H4 (cell line): Measurements from ENCODE around the gene ZDHHC11B.

DNA sequence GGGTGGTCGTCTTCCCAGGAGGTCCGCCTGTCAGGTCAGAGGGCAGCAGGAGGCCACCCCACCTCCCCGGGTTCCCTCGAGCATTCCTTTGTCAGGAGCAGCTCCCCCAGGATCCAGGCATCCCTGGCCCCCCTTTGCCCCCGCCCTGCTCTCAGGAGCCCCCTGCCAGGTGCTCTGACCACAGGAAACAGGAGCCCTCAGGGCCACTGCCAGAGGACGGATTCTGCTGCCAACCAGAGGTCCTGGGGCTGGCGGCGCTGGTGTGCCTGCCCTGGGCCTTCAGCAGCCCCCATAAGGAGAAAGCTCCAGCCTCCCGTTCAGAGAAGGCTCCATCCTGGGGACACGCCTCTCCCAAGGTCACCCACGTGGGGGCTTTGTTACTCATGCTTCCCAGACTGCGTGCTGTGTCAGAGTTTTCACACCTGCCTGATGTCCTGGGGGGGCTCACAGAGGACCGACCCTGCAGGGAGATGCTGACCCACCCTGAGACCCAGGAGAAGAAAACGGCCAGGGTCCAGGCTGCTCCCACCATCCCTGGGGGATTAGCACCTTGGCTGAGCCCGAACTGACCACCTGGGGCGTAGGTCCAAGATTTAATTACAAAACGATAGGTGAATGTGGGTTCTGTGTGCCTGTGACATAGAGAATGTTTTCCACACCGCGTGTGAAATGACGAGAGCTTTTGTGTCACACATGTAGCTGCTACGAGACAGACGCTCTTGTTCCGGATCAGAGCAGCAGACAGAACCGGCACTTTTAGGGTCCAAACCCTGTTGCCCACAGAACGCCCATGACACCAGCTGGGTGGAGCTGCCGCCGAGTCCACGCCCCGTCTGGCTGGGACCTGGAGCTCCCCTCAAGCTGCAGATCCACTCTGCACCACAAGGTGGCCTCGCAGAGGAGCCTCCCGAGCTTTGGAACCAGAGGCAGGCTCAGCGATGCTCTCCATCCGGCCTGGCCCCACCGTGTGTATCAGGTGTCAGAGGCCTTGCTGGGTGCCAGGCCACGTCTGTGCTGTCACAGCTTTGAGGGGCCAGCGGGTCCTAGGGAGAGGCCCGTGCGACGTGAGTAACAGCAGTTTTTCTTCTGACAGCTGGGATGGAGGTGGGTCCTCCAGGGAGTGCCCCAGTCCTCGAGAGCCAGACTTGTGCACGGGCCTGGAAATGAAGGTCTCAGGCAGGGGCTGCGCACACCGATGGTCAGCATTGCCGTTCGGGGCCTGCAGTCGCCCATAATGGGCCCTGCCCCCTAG, 3.0 kb upstream of the LRRC14B start:
- RAMPAGE, long total RNA = no peak

DNA sequence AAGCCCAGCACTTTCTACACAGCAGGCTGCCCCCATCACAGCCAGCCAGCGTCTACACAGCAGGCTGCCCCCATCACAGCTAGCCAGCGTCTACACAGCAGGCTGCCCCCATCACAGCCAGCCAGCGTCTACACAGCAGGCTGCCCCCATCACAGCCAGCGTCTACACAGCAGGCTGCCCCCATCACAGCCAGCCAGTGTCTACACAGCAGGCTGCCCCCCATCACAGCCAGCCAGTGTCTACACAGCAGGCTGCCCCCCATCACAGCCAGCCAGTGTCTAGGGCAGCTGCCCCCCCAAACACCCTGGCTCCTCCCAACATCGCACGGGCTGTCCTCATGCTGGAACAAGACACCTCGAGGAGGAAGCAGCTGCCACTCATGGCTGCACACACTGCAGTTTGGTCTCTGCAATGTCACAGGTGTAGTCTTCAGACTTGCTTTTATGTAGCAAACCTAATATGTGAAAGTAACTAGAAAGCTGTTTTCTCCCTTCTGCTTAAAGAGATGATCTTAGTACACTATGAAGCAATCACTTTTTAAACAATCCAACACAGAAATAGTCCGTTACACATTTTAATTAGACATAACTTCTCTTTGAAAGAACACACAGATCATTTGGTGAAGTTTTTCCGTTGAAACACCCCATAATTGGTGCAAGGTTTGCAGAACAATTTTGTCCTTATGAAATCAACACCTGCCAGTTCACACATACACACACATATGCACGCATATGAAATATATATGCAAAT, 9.7 kb downstream of the LRRC14B start:
- RAMPAGE, long total RNA = no peak

GRCh38 chr5:292790-293471, 21.5 kb downstream of the PDCD6 start:
- RAMPAGE, long total RNA = no peak

- RAMPAGE, long total RNA = no peak
Observed at GRCh38 chr5:322389-323029, 995 bp downstream of the AHRR start.

DNA sequence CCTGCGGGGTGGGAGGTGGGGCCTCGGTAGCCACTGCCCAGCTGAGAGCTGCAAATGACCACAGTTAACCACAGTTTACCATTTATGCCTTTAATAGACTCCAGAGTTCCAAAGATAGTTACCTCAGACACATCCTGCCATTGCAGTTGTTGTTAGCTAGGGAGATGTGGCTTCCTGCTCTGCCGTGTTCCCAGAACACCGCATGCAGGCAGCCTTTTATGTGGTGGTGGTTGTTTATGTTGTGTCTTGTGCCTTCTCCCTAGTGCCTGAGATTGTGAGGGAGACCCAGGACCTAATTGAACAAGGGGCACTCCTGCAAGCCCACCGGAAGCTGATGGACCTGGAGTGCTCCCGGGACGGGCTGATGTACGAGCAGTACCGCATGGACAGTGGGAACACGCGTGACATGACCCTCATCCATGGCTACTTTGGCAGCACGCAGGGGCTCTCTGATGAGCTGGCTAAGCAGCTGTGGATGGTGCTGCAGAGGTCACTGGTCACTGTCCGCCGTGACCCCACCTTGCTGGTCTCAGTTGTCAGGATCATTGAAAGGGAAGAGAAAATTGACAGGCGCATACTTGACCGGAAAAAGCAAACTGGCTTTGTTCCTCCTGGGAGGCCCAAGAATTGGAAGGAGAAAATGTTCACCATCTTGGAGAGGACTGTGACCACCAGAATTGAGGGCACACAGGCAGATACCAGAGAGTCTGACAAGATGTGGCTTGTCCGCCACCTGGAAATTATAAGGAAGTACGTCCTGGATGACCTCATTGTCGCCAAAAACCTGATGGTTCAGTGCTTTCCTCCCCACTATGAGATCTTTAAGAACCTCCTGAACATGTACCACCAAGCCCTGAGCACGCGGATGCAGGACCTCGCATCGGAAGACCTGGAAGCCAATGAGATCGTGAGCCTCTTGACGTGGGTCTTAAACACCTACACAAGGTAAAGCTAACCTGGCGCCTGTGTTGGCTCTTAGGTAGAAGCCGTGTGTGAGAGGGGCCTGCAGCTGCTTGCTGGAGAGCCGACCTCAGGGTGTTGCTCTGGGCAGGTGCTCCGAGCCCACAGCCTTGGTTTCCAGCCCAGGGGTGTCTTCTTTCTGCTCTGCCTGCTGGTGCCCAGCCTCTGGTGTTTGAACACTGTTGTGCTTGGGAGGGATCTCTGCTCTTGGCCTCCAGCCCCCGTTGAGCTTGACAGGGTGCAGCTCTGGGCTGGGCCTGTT, 10.5 kb downstream of the EXOC3 start:
- RAMPAGE, long total RNA = no peak

DNA sequence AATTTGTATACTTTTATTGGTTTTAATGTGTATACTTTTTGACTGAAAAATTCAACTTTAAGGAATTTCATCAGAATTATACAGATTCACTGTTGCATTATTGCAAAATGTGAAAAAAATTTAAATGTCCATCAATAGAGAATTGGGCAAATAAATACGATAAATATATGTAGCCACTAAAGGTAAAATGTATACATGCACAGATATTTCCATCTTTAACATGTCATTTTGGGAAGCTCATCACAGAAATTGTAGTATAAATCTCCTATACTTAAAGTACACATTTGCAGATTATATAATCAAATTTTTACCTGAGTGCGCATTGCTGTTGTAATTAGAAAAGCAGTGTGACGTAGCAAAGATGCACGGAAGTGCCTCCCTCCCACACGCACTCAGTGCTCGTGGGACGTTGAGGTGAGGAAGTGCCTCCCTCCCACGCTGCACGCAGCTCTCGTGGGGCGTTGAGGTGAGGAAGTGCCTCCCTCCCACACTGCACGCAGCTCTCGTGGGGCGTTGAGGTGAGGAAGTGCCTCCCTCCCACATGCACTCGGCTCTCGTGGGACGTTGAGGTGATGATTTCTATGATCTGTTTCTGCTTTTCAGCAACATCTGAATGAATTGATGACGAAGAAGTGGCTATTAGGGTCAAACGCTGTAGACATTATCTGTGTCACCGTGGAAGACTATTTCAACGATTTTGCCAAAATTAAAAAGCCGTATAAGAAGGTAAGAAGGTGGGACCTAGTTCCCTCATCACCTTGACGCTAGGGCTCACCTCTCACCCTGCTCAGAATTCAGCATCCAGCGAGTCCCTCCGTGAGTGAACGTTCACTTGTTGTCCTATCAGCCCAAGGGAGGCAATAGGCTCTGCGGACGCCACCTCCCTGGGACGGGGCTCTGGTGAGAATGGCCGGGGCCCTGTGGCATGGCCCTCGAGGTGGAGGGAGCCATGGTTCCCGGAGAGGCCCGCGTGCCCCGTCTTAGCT, 21.0 kb downstream of the EXOC3 start:
- RAMPAGE, long total RNA = no peak

- RAMPAGE, long total RNA = no peak
Observed at GRCh38 chr5:477027-477582, 34.1 kb downstream of the EXOC3 start.

- RAMPAGE, long total RNA = no peak
Observed at GRCh38 chr5:601023-601580, 11.0 kb upstream of the CEP72 start.

DNA sequence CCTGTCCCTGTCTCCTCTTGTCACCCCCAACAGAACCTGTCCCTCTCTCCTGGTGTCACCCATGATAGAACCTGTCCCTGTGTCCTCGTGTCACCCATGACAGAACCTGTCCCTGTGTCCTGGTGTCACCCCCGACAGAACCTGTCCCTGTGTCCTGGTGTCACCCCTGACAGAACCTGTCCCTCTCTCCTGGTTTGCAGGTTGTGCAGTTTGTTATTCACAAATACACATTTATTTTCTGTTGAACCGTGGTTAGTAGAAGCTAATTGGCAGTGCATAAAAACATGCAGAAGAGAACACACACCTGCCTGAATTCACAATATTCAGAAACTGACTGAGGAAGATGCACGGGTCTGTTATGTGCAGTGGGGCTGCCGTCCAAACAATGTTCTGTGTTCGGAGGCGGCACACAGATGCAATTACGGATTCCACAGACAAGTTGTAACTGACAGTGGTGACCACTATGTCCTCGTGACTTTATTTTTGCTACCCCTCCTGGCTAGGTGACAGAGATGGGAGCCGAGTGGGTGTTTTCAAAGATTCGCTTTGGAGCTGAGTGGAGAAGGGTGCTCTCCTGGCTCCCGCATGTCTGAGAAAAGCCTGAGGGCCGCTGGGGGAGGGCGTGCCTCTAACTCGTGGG, 31.7 kb downstream of the TPPP start:
- RAMPAGE, long total RNA = no peak

DNA sequence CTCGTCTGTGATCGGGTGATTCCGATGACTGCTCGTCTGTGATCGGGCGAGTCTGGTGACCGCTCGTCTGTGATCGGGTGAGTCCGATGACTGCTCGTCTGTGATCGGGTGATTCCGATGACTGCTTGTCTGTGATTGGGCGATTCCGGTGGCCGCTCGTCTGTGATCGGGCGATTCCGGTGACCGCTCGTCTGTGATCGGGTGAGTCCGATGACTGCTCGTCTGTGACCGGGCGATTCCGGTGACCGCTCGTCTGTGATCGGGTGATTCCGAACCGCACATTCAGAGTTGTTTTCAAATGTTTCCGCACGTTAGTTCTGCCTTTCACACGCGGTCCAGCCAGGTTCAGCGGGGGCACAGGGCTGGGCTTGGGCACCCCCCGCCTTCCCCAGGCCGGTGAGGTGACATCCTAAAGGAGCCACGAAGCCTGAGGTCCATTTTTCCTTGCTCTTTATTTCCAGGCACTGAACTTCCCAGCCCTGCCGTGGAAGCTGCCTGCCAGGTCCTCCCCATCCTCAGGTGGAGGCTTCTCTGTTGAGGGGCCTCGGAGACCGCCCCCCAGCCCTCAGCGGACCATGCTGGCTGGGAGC, 30.1 kb downstream of the TPPP start:
- RAMPAGE, long total RNA = no peak

DNA sequence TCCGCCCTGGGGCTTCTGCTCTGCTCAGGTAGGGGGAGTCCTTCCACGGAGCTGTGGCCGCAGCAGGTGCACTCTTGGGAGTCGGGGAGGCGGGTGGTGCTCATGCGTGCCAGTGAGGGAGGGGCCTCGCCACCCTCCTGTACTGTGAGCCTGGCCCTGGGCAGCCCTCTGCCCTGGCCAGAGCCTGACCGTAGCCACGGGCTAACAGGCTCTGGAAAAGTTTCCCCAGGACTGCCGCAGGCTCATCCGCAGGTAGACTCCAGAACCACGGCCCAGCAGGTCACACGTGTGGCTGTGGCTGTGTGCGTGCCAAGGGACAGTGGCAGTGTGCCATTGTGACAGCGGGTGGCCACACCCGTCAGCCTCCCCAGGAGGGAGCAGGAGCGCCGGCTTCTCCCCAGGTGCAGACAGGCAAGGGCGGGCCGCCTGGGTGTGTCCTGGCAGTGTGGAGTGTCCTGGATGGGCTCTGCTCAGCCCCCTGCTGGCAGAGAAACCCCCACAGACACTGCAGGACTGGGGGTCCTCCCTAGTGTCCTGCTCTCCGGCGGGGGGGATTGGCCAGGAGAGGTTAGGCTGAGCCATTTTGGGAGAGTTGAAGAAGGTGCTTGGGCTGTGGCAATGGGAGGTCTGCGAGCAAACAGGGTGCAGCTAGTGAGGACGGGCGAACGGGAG, 29.5 kb downstream of the TPPP start:
- RAMPAGE, long total RNA = no peak

DNA sequence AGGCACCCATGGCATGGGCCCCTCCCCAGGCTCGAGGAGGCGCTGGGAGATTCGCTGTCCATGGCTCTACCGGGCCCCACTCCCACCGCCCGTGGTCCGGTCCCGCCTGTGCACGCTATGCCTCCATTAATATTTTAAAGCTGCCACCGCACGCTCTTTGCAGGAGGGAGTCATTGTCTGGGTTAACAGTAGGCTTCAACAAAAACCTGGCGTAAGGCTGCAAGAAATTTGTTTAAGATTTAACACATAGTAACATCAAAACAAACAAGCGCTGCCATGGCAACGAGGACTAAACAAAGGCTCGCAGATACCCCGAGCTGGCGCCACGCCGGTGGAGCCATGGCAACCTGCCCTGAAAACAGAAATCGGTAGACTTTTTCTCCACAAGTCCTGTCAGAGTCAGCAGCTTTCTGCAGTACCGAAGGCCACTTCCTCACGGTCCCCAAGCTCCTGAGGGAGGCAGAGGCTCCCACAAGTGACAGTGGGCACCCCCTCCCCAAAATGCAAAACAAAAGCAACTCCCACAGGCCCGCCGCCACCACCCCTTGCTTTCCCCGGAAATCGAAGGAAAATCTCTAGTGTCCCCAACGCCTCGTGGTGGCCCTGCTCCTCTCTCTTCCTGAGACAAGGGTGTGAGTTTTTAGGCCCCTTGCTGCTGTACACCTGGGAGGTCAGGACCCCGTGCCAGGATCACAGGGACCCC, 20.4 kb downstream of the TPPP start:
- RAMPAGE, long total RNA = no peak

DNA sequence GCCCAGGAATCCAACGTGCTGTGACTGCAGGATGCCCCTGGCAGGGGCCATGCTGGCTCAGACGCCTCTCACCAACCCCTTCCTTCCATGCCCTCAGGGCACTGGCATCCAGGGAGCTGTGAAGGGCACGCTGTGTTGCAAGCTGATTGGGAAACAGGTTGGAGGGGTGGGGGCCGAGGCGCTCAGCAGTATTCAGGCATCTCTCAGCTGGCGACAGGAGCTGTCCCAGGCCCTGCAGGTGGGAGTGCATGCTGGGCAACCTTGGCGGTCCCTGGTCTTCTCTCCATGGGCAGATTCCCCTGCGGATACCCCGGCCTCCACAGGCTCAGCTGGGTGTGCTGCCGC, 9.6 kb downstream of the TPPP start:
- RAMPAGE, long total RNA = no peak

DNA sequence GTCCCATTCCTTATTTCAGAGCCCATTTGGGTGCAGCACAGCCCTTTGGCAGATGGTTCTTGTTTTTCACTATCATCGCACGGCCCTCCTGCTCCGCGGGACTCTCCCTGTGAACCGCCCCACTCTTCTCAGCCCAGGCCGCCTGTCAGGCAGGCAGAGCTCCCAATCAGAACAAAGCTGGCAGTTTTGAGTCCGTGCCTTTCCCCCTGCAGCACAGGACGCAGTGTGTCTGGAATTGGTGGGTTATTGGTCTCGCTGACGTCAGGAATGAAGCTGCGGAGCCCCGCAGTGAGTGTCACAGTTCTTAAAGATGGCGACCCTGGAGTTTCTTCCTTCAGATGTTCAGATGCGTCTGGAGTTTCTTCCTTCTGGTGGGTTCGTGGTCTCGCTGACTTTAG, 7.7 kb downstream of the ZDHHC11B start:
- RAMPAGE, long total RNA = no peak

- RAMPAGE, long total RNA = no peak
Observed at GRCh38 chr5:784487-785333, at the start of gene ZDHHC11B. TSS of gene ZDHHC11B (minus strand) at chr5:784729.

- RAMPAGE, long total RNA = no peak
Observed at GRCh38 chr5:961083-961487, 47.5 kb upstream of the NKD2 start.

GRCh38 chr5:1082167-1082675, 29.6 kb downstream of the SLC12A7 start:
- RAMPAGE, long total RNA = no peak

- RAMPAGE, long total RNA = no peak
Observed at GRCh38 chr5:1093036-1093749, 18.7 kb downstream of the SLC12A7 start.

DNA sequence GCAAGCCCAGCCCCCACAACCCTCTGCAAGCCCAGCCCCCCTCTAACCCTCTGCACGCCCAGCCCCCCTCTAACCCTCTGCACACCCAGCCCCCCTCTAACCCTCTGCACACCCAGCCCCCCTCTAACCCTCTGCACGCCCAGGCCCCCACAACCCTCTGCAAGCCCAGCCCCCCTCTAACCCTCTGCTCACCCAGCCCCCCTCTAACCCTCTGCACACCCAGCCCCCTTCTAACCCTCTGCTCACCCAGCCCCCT, 13.8 kb downstream of the SLC12A7 start:
- RAMPAGE, long total RNA = no peak

- RAMPAGE, long total RNA = no peak
Observed at GRCh38 chr5:1099747-1100543, 11.9 kb downstream of the SLC12A7 start.